ENCODE measurements around a stretch of chr21.

GRCh38 chr21:32463840-32464346, 51.4 kb downstream of the EVA1C start:
- RRBS = no CpG with 5 or more reads among the region's 8 CpGs

- RRBS = 1% methylated on average over 11 of the region's 60 CpGs
These were observed 15.8 kb downstream of the TCP10L start for GRCh38 chr21:32569233-32570193.

DNA sequence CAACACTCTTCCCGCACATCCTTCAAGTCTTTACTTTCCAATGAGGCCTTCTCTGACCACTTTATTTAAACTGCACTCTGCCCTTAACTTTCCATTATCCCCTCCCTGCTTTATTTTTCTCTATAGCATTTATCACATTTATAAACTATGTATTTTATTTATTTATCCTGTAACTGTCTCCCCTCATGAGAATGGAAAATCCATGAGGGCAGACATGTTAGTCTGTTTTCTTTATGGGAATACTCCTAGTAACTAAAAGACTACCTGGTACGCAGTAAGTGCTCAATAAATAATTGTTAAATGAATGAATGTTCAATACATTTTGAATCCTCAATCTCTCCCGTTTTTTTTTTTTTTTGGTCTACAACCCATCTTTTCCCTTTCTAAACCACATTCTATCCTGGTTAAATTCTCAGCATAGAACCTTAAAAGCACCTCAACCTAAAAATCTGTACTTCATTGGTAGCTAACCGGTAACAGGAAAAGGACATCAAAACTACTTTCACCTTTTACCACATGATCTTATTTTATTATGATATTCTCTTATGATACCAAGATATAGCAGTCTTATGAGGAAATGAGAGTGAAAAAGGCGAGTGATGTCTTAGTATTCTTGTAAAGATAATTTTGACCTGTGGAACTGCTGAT, 53.4 kb downstream of the SYNJ1 start:
- RRBS = no CpG with 5 or more reads among the region's 5 CpGs

- RRBS = 2% methylated on average over 2 of the region's 8 CpGs
These were observed 8.9 kb downstream of the OLIG1 start for GRCh38 chr21:33078794-33079355.

DNA sequence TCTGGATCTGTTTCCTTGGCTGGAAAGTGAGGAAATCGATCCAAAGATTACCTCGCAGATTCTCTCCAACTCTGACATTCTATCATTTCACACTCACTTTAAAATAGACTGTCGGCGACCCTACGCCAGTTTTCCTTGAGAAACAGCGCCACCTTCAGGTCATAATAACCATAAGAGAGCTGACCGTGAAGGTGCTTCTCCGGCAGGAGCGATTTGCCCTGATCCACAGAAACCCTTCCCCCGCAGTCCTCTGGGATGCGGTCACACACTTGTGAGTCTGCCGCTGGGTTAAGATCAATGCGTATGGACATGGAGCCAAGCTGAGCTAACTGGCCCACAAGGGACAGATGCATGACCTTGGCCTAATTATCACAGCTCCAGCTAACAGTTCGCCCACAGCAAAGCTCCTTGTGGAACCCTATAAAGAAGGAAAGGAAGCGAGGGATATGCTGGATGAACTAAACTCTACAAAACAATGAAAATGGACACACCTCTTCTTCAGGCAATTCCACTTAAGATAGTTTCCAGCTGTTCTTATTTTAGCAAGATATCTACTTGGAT, 32.8 kb upstream of the IFNAR2 start:
- RRBS = no CpG with 5 or more reads among the region's 15 CpGs

DNA sequence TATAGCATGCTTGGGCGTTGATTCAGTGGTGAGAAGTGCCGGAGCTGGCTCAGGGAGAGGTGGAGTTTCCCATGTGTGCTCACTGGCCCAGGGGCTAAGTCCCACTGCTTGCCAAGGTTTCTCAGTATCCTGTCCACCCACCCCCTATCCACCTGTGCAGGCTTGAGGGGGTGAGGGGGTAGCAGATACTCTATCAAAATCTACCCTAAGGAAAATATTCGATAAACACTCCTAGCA, 1.2 kb downstream of the IFNAR2 start:
- RRBS = no CpG with 5 or more reads among the region's 3 CpGs

- RRBS = no CpG with 5 or more reads among the region's 6 CpGs
These were observed 6.0 kb upstream of the IL10RB start for GRCh38 chr21:33260104-33260553.

- RRBS = no CpG with 5 or more reads among the region's 8 CpGs
These were observed 16.8 kb downstream of the IL10RB start for GRCh38 chr21:33282886-33283486.

- RRBS = no CpG with 5 or more reads among the region's 13 CpGs
These were observed 25.4 kb upstream of the IFNAR1 start for GRCh38 chr21:33298940-33300184.

DNA sequence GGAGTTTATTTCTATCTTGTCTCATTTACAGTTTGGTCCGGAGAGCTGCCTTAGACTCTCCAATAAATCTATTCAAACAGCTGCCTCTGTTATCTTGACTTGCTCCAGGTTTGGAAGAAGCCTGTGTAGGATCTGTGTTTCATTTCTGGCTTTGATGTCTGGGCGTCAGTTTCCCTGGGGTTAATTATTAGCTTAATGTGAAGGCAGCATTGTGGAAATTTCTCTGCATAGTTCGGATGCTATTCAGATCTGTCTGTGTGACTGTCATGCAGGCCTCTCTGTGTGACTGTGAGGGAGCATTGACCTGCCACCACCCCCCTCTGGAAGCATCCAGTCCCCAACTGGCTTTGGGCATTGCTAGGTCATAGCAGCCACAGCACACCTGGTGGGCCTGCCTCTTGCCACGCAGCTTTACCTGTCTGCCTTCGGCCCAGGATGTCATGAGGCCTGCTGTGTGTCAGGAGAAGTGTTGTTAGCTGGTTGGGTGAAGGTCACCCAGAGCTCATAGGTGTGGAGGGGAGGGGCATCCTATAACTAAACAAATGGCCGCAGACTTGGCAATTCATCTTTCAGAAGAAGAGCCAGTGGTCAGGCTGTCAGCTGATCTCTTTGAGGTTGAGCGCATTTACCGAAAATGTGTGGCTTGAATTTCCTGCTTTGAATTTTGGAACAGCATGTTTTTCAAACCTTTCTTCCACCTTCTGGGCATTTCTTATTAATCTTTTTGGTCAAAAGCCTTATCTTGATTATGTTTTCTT, 9.8 kb downstream of the IFNGR2 start:
- RRBS = no CpG with 5 or more reads among the region's 8 CpGs

DNA sequence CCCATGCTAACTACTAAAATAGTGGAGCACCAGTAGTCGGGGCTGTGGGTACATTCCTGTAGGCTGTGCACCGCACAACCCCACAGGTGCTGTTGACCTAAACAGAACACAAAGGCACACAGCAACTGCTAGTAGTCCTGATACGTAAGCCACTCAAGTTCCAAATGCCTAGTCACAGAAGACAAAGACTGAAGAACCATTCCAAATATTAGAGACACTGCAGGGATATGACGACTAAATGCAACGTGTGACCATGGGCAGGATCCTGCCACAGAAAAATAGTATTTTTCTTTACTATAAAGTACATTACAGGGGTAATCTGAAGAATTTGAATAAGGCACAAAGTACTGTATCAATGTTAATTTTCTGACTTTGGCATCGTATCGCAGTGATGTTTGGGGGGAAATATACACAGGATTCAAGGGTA, 36.4 kb downstream of the TMEM50B start:
- RRBS = no CpG with 5 or more reads among the region's 7 CpGs

GRCh38 chr21:33703634-33704111, 61.4 kb downstream of the ITSN1 start:
- RRBS = no CpG with 5 or more reads among the region's 7 CpGs

DNA sequence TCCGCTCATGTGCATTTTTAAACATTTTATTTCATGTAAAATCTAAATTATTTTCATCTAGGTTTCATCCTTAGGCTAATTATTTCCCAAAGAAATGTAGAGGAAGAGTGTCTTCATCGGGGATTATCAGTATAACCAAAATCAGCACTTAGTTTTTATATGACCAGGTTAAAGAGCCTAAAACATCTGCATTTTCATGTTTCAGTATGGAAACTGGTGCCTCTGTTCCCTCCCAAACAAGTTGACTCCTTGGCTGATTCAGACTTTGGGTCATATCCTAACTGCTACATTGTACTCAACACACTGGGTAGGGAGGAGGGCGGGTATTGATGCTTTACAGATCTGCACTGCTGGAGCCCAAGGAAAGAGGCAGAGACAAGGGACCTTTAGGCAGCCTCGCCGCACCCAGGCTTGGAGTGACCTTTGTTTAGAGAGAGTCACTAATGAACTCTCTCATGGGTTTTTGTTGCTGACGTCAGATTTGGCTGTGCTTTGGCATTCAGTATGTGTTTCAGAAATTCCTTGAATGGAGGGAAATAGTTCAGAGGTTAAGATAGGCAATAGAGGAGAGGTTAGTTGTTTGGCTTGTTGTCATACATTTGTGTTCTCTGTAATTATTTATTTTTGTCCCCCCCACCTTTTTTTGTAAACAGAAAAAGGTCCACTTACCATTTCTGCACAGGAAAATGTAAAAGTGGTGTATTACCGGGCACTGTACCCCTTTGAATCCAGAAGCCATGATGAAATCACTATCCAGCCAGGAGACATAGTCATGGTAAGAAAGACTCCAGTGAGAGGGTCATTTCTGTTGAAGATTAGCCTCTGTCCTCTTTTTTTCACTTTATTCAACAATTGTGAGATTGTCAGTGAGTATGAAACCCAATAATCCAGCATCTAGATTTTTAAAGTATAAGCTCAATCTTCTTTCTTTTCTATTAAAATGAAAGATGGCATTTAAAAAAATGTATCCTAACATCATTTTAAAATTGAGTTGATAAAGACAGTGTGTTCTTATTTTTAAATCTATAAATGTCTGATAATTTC, 116.1 kb downstream of the ATP5PO start:
- RRBS = no CpG with 5 or more reads among the region's 7 CpGs

- RRBS = no CpG with 5 or more reads among the region's 6 CpGs
These were observed 53.1 kb upstream of the MRPS6 start for GRCh38 chr21:34019966-34020916.

GRCh38 chr21:34128769-34129423, 55.5 kb downstream of the MRPS6 start:
- RRBS = no CpG with 5 or more reads among the region's 12 CpGs

GRCh38 chr21:34142131-34142878, 68.9 kb downstream of the MRPS6 start:
- RRBS = no CpG with 5 or more reads among the region's 7 CpGs

DNA sequence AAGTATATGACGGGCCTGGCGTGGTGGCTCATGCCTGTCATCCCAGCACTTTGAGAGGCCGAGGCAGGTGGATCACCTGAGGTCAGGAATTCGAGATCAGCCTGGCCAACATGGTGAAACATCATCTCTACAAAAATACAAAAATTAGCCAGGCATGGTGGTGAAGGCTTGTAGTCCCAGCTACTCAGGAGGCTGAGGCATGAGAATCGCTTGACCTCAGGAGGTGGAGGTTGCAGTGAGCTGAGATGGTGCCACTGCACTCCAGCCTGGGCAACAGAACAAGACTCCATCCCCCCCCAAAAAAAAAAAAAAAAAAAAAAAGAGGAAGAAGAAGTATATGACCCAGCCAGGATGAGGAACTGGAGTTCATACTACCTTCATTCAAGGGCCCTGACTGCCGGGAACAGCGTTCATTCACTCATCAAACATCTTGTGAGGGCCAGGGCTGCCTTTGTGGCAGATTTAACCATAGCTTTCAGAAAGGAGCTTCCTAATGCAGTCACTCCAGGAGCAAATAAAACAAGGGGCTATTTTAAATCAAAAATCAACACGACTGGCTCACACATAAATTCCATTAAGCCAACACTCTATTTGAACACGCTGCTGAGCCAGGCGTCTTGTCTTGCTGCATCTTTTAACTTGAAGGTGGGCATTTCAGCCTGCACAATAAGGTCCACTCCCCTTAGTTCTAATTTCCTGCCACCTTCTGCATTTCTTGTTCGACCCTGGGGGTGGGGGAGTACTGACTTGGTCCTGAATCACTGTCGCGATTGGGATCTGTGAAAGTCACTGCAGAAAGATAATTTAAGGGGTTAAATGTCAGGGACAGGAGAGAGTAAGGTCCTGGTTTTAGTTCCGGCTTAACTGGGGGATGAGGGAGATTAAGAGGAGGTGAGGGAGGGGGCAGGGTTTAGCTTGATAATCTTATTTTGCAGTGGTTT, 127.7 kb downstream of the MRPS6 start:
- RRBS = no CpG with 5 or more reads among the region's 14 CpGs

GRCh38 chr21:34513125-34513462, 1.1 kb upstream of the KCNE1 start:
- RRBS = no CpG with 5 or more reads among the region's 1 CpG

- RRBS = no CpG with 5 or more reads among the region's 24 CpGs
These were observed 5.7 kb upstream of the KCNE1 start for GRCh38 chr21:34517480-34518284.

GRCh38 chr21:34546518-34546816, 34.5 kb upstream of the KCNE1 start:
- RRBS = no CpG with 5 or more reads among the region's 7 CpGs